ENCODE measurements around the gene CSNKA2IP.

- PRO-cap: no peak
- RRBS: 29% methylated on average over 3 of the region's 7 CpGs
Measured at GRCh38 chr3:73623723-73624011, 1.1 kb downstream of the PDZRN3 start.

DNA sequence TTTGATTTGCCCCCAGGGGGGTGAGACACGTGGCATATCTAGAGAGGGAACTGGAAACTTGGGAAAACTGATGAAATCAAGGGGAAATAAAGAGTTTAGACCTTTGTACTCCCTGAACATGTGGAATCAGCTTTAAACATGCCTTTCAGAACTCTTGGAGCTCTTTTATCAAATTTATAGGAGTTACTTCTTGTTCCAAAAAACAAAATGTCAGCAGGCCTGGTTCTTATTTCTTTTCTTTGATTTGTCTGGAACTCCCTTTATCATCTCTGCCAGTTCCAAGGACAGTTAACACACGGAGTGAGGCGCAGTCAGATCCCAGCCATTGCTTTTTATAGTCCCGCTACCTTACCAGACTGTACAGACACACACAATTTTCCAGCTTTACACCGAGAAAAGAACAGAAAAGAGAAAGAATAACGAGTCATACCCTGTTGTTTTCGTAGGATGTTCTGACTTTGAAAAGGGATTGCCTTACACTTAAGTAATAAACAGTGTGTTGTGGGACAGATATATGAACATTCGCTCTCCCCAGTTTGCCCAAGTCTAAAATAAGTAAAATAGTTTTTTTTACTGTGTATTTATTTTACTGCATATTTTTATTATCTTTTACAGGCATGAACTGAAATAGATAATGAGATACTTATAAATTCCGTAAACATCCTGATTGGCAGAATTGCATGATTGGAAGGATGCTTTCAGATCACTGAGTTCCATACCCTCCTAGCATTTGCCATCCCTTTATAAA lies 34.2 kb upstream of the PDZRN3 start:
- PRO-cap: no peak
- RRBS: no CpG with 5 or more reads among the region's 9 CpGs

- PRO-cap: no peak
- RRBS: no CpG with 5 or more reads among the region's 6 CpGs
Measured at GRCh38 chr3:75423747-75424079, 240.4 kb upstream of the FRG2C start.

DNA sequence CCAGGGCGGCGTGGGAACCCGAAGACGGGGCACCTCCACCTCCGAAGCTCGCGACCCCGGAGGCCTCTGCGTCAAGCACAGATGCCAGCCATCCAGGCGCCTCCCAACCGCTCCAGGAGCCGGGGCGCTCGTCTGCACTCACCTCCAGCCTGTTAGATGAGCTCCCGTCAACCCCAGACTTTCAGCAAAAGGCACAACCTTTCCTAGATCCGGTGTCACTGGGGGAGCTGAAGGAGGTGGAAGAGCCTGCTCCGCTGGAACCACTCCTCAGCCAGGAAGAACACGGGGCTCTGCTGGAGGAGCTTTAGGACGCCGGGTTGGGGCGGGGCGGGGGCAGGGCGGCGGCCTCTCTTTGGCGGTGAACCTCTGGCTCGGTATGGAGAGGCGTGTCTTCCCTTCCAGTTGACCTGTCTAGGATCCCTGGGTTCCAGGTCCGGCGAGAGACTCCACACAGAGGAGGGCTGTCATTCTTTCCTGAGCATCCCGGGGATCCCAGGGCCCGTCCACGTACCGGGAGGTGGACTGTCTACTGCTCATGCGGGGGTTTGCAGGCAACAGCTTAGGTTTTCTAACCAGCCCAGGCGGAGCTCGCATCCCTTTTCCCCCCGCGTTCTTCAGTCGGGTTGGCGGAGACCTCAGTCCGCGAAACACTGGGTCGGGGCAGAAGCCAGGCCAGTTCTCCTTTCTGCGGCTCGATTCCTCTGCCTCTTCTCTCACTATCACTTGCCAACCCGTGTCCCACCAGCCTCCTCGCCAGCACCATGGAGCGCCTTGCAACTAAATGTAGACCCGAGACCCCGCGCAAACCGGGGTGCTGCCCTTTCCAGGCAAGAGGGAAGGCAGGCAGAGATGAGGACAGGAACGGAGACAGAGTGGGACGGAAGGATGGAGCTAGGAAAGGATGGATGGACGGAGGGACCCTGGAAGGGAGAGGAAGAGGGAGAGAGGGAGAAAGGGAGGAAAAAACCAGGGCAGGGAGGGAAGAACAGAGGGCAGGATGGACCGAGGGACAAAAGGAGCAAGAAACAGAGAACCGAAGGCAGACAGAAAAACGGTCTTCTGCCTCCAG lies 6.1 kb downstream of the FRG2C start:
- PRO-cap: no peak
- RRBS: 68% methylated on average over 11 of the region's 58 CpGs

- PRO-cap: no peak
- RRBS: 84% methylated on average over 12 of the region's 42 CpGs
Measured at GRCh38 chr3:75906541-75907189, 121.3 kb upstream of the ZNF717 start.

DNA sequence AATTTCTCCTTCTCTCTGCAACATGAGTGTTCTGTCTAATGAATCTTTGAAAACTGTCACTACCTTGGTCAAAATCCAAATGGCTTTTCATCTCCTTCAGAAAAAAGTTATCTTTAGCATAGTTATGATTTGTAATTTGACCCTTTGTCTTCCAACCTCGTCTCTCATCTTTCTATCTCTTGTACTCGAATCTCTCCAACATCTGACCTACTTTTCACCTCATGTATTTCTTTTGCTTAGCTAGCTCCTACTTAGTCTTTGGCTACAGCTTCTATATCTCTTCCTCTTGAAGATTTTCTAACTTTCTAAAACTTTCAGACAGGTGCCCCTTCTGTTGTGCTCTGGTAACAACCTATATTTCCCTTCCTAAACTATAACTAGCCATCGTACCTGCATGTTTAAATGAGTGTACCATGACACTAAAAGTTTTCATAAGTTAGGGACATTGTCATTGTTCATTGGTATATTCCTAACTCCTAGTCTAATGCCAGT lies 971.0 kb downstream of the ROBO1 start:
- PRO-cap: no peak
- RRBS: no CpG with 5 or more reads among the region's 3 CpGs

DNA sequence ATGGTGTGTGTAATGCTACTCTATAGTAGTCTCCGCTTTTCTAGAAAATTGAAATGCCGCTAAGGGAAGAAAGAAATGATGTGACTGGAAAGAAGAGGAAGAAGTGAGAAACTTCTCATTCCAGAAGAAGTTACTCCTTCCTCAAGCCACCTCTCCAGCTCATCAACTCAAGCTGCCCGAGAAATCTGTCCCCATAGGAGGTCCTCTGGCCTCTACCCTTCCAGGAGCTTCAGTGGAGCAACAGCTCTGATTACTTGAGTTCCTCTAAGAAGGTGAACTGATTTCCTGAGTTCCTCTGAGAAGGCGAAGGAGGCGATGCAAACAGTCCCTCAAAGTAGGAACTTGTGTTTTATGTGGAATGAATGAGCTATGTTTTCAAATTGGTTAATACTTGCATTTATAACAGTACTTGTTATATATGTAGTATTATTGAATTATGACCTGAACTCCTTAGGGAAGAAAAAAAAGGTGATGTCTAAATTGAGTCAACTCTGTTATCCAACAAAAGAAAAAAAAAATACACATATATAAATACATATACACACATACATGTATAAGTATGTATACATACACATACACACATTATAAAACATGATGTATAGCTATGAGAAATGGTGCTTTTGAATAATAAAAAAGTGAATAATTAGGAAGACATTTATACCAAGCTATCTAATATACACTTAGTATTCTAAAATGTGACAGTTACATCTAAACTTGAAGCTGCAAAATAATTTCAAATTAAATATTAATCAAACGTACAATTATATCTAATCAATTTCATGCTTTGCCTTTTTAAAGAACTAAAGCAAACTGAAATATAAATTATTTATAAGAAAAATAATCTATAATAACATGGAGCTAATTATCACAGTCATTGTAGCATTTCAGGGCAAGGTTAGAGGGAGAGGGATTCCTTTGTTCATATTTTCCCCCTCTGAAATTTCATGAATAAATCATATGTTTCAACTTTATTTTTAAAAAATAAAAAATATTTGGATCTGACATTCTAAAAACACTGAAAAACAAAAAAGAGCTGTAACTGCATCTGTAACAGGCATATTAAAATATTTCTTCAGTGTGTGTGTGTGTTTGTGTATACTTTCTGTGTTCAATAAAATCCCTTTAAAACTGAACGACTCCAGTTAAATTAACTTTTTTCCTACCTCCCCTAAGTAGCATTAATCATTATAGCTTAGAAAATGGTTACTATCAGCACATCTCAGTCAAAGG lies 843.9 kb downstream of the ROBO1 start:
- PRO-cap: no peak
- RRBS: no CpG with 5 or more reads among the region's 7 CpGs

DNA sequence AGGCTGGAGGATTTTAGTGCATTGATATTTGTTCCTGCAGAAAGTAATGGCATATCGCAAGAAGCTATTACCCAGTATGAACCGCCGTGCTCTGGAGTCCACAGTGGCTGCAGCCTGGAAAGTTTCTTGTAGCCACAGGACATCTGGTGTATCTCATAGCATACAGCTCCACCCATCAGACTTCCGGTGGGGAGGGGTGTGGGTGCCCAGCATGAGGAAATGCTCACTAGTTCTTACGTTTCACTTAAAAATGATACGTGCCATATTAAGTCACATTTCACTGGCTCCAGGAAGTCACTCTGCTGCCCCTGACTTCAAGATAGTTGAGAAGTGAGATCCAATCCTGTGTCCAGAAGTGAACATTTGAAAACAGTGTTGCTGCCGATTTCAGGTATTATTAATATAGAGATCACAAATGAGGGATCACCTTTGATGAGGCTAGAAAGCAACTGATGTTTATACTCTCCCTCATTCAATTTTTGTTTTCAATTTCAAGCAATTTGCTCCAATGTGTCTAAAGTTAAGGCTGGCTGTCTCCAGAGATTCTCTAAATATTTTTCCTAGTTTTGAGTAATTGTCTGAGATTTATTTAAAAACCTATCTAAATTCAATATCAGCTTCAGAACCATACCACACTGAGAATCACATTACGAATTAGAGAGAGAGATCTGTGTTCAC lies 990.2 kb downstream of the GBE1 start:
- PRO-cap: no peak
- RRBS: no CpG with 5 or more reads among the region's 8 CpGs

- PRO-cap: no peak
- RRBS: no CpG with 5 or more reads among the region's 4 CpGs
Measured at GRCh38 chr3:82354079-82354668, 592.7 kb upstream of the GBE1 start.

DNA sequence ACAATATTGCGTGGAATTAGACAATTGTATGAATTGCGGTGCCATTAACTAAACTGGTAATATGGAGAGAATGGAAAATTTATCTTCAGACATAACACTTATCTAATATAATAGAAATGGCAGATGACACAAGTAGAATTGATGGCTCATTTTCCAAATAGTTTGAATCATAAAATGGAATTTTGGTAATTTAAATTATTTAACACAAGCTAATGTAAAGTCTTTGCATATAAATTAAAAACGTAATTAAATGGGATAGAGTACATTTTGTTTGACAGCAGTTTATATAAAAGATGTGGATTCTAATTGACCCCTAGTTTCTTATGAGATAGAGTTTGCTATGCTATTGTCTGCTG lies 716.1 kb upstream of the CADM2 start:
- PRO-cap: no peak
- RRBS: no CpG with 5 or more reads among the region's 3 CpGs

DNA sequence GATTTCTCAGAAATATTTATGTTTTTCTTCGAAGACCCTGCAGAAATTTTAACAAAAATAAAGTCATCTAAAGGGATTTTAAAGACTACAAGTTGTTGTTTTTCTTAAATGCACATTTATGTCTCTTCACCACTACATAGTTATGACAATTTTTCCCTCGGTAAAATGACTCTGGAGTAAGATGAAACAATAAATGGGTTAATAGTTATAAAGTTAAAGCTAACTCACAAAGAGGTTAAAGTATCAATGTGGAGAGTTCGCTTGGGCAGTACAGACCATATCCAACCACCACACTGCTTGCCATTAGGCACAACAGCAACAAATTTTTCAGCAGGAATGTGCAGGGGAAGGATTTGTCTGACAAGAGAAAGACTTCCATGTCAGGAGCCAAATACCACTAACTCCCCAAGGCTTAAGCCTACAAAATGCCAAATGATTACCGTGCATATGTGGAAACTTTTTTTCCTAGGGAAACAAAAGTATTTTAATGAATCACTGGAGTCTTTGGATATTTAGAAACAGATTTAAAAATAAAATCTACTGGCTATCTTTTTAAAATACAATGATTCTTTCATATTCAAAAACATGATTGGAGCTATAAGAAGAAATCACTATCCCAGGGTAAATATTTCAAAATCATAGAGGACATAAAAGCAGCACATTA lies 8.1 kb downstream of the VGLL3 start:
- PRO-cap: no peak
- RRBS: no CpG with 5 or more reads among the region's 4 CpGs

- PRO-cap: no peak
- RRBS: no CpG with 5 or more reads among the region's 4 CpGs
Measured at GRCh38 chr3:87793615-87793911, 1.1 kb downstream of the HTR1F start.

- PRO-cap: no peak
- RRBS: no CpG with 5 or more reads among the region's 3 CpGs
Measured at GRCh38 chr3:87997433-87997732, 61.4 kb downstream of the CGGBP1 start.

GRCh38 chr3:88054881-88055734 lies 3.7 kb downstream of the CGGBP1 start:
- PRO-cap: no peak
- RRBS: no CpG with 5 or more reads among the region's 6 CpGs

GRCh38 chr3:88338154-88338665 lies at the start of gene CSNKA2IP:
Gene CSNKA2IP, plus strand, starts transcription at chr3:88338456.
- PRO-cap: no peak
- RRBS: no CpG with 5 or more reads among the region's 2 CpGs

DNA sequence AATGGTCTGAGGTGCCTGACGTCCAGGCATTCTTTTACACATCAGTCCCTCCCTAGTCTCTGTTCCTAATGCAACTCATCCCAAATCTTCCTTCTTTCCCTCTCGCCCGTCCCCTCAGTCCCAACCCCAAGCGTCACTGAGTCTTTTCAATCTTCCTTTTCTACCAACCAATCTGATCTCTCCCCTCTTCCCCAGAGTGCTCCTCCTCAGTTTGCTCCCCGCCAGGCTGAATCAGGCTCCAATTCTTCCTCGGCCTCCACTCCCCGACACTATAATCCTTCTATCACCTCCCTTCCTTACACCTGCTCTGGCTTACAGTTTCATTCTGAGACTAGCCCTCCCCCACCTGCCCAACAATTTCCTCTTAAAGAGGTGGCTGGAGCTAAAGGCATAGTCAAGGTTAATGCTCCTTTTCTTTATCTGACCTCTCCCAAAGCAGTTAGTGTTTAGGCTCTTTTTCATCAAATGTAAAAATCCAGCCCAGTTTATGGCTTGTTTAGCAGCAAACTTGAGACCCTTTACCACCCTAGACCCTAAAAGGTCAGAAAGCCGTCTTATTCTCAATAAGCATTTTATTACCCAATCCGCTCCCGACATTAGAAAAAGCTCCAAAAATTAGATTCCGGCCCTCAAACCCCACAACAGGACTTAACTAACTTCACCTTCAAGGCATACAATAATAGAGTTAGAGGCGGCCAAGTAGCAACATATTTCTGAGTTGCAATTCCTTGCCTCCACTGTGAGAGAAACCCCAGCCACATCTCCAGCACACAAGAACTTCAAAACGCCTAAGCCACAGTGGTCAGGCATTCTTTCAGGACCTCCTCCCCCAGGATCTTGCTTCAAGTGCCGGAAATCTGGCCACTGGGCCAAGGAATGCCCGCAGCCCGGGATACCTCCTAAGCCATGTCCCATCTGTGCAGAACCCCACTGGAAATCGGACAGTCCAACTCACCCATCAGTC lies 34.2 kb downstream of the PROS1 start:
- PRO-cap: no peak
- RRBS: no CpG with 5 or more reads among the region's 17 CpGs

DNA sequence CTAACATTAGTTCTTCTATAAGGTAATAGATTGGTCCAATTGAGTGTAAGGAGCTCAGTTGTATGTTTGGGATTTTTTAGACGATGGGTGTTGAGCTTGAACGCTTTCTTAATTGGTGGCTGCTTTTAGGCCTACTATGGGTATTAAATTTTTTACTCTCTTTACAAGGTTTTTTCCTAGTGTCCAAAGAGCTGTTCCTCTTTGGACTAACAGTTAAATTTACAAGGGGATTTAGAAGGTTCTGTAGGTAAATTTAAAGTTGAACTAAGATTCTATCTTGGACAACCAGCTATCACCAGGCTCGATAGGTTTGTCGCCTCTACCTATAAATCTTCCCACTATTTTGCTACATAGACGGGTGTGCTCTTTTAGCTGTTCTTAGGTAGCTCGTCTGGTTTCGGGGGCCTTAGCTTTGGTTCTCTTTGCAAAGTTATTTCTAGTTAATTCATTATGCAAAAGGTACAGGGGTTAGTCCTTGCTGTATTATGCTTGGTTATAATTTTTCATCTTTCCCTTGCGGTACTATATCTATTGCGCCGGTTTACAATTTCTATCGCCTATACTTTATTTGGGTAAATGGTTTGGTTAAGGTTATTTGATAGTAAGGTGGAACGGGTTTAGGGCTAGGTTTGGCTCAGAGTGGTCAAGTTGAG lies 196.7 kb upstream of the EPHA6 start:
- PRO-cap: no peak
- RRBS: no CpG with 5 or more reads among the region's 12 CpGs

DNA sequence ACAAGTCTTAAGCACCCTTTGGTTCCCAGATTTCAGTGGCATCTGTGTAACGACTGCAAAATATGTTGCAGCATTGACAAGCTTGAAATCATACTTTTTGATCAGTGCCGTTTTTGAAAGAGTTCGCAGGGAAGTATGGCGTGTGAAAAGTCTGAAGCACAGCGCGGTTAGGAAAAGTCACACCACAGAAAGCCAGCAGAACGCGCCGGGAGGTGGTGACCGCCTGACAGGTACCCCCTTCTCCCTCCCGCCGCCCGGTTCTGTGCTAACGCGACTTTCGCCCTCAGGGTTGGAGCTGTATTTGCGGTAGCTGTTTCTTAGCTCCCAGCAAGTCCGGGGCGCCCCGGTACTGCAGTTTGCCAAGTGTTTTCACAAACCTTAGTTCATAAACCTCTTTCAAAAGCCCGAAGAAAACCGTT lies 492 bp upstream of the CRYBG3 start:
- PRO-cap: no peak
- RRBS: 7% methylated on average over 10 of the region's 22 CpGs

- PRO-cap: no peak
- RRBS: no CpG with 5 or more reads among the region's 9 CpGs
Measured at GRCh38 chr3:97875738-97876621, 54.2 kb downstream of the CRYBG3 start.

GRCh38 chr3:97901580-97901905 lies 70.7 kb downstream of the RIOX2 start:
- PRO-cap: no peak
- RRBS: no CpG with 5 or more reads among the region's 1 CpG

All from Caco-2 (cell line).